Right atrium auricular region (tissue), 2 donors: ENCODE results near the genes TMEM41B and CSNK2A3.

- PRO-cap: no peak
- RAMPAGE, long total RNA, 2 experiments: no peak in any of the 2 experiments
Measured at GRCh38 chr11:8833396-8834074, 23.1 kb upstream of the DENND2B start.

DNA sequence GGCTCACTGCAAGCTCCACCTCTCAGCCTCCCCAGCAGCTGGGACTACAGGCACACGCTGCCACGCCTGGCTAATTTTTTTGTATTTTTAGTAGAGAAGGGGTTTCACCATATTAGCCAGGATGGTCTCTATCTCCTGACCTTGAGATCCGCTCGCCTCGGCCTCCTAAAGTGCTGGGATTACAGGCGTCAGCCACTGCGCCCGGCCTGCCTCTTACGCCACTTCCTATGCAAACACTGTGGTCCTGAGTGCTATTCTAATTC lies 47.7 kb upstream of the AKIP1 start:
- PRO-cap: no peak
- RAMPAGE, long total RNA, 2 experiments: no peak in any of the 2 experiments

- PRO-cap: no peak
- RAMPAGE, long total RNA, 2 experiments: no peak in any of the 2 experiments
Measured at GRCh38 chr11:8971490-8972633, 7.6 kb upstream of the TMEM9B start.

GRCh38 chr11:9274713-9275331 lies 9.7 kb upstream of the DENND5A start:
- PRO-cap: no peak
- RAMPAGE, long total RNA, 2 experiments: no peak in any of the 2 experiments

- PRO-cap: no peak
- RAMPAGE, long total RNA, 2 experiments: no peak in any of the 2 experiments
Measured at GRCh38 chr11:9313593-9313969, 812 bp downstream of the TMEM41B start.

GRCh38 chr11:9313970-9315103 lies at the start of gene TMEM41B:
Gene TMEM41B, minus strand, starts transcription at chr11:9314593.
- PRO-cap: bidirectional peak, plus-strand start at chr11:9314958, minus-strand start at chr11:9314634
- RAMPAGE, long total RNA, 2 experiments: start-site peak on the minus strand in 2 of 2 experiments, at chr11:9314574-9314631 at its widest, 144 to 218 reads per replicate

DNA sequence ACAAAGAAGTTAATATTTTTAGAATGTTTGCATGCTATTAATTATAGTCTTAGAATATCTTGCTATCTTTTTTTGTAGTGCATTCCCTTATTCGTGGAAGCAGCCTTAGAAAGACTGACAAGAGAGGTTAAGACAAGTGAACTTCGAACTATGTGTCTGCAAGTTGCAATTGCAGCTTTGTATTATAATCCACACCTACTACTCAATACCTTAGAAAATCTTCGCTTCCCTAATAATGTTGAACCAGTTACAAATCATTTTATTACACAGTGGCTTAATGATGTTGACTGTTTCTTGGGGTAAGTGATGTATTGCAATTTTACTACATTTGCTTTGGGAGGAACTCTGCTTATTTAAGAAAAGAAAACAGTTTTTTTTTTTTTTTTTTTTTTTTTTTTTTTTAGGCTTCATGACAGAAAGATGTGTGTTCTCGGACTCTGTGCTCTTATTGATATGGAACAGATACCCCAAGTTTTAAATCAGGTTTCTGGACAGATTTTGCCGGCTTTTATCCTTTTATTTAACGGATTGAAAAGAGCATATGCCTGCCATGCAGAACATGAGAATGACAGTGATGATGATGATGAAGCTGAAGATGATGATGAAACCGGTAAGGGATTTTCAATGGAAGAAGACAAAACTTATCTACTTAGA lies 23.0 kb upstream of the ZNF143 start:
- PRO-cap: no peak
- RAMPAGE, long total RNA, 2 experiments: no peak in any of the 2 experiments

- PRO-cap: bidirectional peak, plus-strand start at chr11:9461113, minus-strand start at chr11:9460656
- RAMPAGE, long total RNA, 2 experiments: start-site peak on the minus strand in 1 of 2 experiments, at chr11:9460625-9460658 at its widest, 17 reads per replicate
Measured at GRCh38 chr11:9460475-9460865, 342 bp upstream of the ZNF143 start.

- PRO-cap: bidirectional peak, plus-strand start at chr11:9530583, minus-strand start at chr11:9530478
- RAMPAGE, long total RNA, 2 experiments: no peak in any of the 2 experiments
Measured at GRCh38 chr11:9529954-9530701, 43.3 kb upstream of the WEE1 start.

GRCh38 chr11:9570136-9570513 lies 3.3 kb upstream of the WEE1 start:
- PRO-cap: no peak
- RAMPAGE, long total RNA, 2 experiments: no peak in any of the 2 experiments

GRCh38 chr11:10306182-10306933 lies 1.5 kb downstream of the ADM start:
- PRO-cap: no peak
- RAMPAGE, long total RNA, 2 experiments: no peak in any of the 2 experiments

- PRO-cap: bidirectional peak, plus-strand start at chr11:10308190, minus-strand start at chr11:10307827
- RAMPAGE, long total RNA, 2 experiments: no peak in any of the 2 experiments
Measured at GRCh38 chr11:10307924-10308505, 3.1 kb downstream of the ADM start.

DNA sequence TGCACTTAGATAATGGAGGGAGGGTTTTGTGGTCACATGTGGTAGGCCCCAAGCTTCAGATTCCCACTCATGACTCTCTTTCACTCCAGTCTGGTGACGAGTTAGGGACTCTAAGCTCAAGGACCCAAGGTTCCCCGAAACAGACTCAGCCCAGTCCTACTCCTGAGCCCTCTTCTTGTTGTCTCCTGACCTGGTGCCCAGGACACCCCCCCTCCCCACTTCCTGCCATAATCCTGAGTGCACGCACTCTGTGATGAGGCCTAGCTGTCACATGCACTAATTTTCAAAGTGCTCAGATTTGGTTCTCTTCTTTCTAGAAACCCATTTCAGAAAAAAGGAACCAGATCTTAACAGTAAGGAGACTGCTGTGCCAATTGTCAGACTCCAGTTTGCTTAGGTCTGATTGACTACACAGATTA lies 10.1 kb upstream of the AMPD3 start:
- PRO-cap: no peak
- RAMPAGE, long total RNA, 2 experiments: no peak in any of the 2 experiments

- PRO-cap: no peak
- RAMPAGE, long total RNA, 2 experiments: start-site peak on the minus strand in 1 of 2 experiments, at chr11:10509989-10509993 at its widest, 176 reads per replicate
Measured at GRCh38 chr11:10509844-10510568, 31.0 kb downstream of the RNF141 start.

- PRO-cap: no peak
- RAMPAGE, long total RNA, 2 experiments: no peak in any of the 2 experiments
Measured at GRCh38 chr11:10581290-10582235, 13.1 kb upstream of the LYVE1 start.

- PRO-cap: no peak
- RAMPAGE, long total RNA, 2 experiments: no peak in any of the 2 experiments
Measured at GRCh38 chr11:10600893-10601337, 32.5 kb upstream of the LYVE1 start.

DNA sequence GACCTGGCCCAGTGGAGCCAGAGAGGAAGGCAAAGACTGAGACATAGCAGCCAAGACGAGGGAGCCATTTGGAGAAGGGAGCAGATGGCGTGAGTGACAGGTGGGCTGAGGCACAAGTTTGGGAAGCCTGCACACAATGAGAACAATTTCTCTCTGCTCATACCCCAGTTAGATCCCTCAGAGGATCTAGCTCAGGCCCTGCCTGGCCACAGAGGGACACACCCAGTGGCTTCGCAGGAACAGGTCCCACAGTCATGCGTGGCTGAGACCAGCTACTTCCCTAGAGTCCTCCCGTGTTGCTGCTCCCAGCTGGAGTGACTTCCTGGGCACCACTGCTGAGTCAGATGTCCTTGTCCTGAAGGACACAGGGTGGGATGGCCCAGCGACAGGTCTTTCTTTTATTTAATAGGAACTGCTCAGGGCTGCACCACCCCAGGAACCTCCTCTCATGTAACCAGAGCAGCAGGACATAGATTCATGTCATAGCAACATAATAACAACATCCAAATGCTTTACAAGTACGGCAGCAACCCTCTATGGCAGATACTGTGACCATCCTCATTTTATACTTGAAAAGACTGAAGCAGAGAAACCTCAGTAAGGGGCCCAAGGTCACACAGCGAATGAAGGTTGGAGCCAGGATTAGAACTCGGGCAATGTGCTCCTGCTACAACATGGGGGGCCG lies 33.5 kb upstream of the LYVE1 start:
- PRO-cap: no peak
- RAMPAGE, long total RNA, 2 experiments: no peak in any of the 2 experiments

- PRO-cap: no peak
- RAMPAGE, long total RNA, 2 experiments: no peak in any of the 2 experiments
Measured at GRCh38 chr11:10624015-10624783, 55.7 kb upstream of the LYVE1 start.

DNA sequence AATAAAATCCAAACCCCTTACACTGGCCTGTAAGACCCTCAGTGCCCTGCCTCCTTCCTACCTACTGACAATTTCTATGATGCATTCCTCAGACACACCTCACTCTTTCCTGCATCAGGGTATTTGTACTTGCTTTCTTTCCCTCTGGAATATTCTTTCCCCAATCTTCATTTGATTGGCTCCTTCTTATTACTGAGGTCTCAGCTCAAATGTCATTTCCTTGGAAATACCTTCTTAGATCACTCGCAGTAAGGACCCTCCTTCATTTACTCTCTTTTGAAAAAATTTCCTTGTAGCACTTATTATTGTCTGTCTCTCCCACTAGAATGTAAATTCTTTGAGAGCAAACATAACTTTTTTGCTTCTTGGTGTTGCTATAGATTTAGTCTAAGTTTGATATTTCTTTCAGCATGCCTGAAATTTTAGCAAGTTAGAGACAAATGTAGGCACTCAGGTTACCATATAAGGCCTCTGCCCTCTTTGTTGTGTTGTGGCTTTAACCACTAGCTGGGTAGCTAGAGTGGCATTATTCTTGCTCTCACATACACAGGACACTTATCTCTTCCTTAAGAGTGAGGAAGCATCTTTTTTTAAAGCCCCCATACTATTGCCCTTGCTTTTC lies 11.4 kb downstream of the ZBED5 start:
- PRO-cap: no peak
- RAMPAGE, long total RNA, 2 experiments: no peak in any of the 2 experiments

DNA sequence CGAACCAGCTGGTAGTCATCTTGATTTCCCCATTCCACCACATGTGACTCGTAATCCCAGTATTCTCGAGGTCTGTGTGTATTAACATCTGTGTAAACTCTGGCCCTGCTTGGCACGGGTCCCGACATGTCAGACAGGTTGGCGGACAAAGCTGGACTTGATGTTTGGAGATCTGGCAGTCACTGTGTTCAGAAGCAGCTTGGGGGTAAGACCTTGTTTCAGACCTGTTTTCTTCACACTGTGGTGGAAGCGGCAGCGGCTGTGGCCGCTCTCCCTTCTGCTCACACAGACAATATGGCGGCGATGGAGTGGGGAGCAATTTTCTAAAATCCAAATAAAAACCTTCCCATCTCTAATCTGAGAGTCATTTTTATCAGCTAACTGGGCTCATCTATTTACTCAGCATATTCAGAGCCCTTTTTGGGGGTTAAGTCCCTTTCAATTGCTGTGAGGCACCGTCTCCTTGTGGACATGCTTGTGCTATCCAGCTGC lies at the start of gene CSNK2A3:
CSNK2A3 (minus strand) TSS at position 259 of the 492 bp plus-strand sequence.
- PRO-cap: no peak
- RAMPAGE, long total RNA, 2 experiments: no peak in any of the 2 experiments